Thoracic aorta (tissue), 1 donor: ENCODE measurements around the gene JPH2.

GRCh38 chr20:41039161-41039514 lies 10.5 kb downstream of the TOP1 start:
- RAMPAGE, long total RNA, result no peak

DNA sequence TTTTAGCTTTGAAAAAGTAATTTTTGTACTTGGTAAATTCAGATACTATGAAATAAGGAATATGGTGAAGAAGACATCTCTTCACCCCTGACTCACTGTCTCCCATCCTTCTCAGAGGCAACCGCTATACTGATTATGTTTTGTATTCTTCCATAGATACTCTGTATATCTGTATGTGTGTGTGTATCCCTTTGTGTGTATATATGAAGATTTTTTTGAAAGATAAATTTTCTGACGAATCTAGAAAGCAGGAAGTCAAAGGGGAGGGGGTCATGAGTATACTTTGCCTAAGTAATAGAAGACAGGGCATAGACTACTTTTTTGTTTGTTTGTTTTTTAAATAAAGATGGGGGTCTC lies 48.1 kb downstream of the TOP1 start:
- RAMPAGE, long total RNA, result no peak

DNA sequence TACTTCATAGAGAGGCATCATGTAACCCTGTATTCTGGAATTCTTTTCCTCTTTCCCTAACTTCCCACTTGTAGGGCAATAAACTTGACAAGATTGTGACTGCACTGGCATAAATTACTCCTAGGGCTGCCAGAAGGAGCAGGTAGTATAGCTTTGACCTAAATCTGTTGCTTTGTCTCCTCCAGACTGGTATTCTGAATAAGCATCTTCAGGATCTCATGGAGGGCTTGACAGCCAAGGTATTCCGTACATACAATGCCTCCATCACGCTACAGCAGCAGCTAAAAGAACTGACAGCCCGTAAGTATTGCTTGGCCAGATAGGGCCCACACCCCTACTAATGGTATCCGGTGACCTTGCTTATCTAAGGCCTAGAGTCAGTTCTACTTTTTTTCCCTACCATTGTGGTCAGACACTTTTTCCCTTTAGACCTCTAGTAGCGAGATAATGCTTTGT lies 21.2 kb upstream of the PLCG1 start:
- RAMPAGE, long total RNA, result no peak

GRCh38 chr20:41268900-41269335 lies 48.6 kb downstream of the ZHX3 start:
- RAMPAGE, long total RNA, result no peak

GRCh38 chr20:41315976-41316429 lies 1.5 kb downstream of the ZHX3 start:
- RAMPAGE, long total RNA, result no peak

DNA sequence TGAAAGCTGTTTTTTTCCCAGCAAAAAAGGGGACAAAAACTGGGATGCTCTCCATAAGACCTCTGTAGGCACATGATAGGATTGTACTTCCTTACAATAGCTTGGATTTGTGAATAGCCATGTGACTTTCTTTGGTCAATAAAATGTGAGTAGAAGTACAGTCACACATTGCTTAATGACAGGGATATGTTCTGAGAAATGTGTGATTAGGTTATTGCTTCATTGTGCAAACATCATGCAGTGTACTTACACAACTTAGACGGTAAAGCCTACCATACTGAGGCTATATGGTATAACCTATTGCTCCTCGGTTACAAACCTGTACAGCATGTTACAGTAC lies 4.1 kb upstream of the ZHX3 start:
- RAMPAGE, long total RNA, result no peak

- RAMPAGE, long total RNA, result no peak
These were observed 11.1 kb upstream of the LPIN3 start for GRCh38 chr20:41329440-41329973.

- RAMPAGE, long total RNA, result no peak
These were observed 351.4 kb upstream of the CHD6 start for GRCh38 chr20:41969475-41970048.

GRCh38 chr20:43189157-43189498 lies 578 bp downstream of the PTPRT start:
- RAMPAGE, long total RNA, result no peak

- RAMPAGE, long total RNA, result no peak
These were observed 1.9 kb downstream of the SRSF6 start for GRCh38 chr20:43459553-43459980.

GRCh38 chr20:43515073-43515505 lies 7.6 kb downstream of the L3MBTL1 start:
- RAMPAGE, long total RNA, result no peak

DNA sequence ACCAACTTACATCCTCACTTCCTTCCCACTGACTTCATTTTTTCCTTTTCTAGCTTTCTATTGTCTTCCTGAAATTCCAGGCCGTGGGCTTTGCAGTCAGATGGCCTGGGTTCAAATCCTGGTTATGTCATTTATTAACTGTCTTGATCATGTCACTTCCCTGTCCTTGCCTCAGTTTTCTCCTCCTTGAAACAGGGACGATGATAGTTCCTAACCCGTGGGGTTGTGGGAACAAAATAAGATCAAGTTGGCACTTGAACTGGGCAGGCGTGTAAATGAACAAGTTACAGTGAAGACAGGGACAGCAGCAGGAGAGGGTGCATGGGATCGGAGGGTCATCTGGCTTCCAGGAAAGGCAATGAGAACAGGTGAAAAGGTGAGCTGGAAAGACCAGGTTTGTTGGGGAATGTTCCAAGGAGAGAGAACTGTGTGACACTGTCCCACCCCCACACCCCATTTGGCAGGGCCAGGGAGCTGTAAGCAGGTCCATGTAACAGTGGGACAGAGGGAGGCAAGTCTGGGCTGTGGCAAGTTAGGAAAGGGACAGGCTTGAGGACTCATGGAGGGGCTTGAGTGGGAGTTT lies 637 bp downstream of the SGK2 start:
- RAMPAGE, long total RNA, result start-site peak on the plus strand centred at position 159 of the sequence, 258 bp wide, 6 reads

- RAMPAGE, long total RNA, result no peak
These were observed 10.7 kb upstream of the IFT52 start for GRCh38 chr20:43579711-43580710.

DNA sequence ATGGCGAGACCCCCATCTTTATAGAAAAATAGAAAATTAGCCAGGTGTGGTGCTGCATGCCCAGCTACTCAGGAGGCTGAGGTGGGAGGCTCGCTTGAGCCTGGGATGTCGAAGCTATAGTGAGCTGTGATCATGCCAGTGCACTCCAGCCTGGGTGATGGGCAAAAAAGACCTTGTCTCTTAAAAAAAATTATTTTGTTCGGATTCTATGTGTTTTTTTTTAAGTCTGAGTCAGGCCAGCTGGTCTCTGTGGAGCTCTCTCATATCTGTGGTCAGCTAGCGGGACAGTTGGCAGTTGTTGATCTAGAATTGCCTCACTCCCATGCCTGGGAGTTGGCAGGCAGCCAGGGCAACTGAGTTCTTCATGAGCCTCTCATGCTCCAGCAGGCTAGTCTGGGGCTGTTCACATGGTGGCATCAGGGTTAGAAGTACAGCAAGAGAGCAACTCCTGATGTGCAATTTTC lies 6.9 kb upstream of the IFT52 start:
- RAMPAGE, long total RNA, result no peak

GRCh38 chr20:44151613-44152235 lies 35.3 kb downstream of the JPH2 start:
- RAMPAGE, long total RNA, result no peak

DNA sequence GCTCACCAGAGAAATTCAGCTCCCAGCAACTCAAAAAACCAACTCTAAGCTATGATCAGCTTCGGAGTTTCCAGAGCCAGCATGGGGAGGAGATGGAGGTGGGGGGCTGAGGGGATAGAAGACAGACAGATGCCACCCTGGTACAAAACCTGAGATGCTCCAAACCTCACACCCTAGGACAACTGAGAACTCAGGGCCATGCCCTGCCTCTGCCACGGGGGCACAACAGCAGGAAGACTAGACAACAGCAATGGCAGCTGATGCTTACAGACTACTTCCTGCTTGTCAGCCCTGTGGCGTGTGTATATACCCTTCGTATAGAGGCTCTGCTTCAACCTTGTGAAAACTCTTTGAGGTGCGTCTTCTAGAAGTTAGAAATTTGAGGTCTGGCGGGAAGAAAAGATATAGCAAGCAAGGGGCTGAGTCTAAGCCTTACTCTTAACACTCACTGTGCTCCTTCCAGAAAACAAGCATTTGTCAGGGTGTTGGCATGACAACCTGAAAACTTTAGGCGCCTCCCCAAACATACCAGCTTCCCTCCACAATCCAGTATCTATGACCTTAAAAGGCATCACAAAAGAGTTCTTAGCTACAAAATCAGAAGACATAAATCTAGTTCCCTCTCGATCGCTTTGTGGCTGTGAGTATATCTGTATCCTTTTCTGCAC lies 33.4 kb downstream of the JPH2 start:
- RAMPAGE, long total RNA, result no peak

DNA sequence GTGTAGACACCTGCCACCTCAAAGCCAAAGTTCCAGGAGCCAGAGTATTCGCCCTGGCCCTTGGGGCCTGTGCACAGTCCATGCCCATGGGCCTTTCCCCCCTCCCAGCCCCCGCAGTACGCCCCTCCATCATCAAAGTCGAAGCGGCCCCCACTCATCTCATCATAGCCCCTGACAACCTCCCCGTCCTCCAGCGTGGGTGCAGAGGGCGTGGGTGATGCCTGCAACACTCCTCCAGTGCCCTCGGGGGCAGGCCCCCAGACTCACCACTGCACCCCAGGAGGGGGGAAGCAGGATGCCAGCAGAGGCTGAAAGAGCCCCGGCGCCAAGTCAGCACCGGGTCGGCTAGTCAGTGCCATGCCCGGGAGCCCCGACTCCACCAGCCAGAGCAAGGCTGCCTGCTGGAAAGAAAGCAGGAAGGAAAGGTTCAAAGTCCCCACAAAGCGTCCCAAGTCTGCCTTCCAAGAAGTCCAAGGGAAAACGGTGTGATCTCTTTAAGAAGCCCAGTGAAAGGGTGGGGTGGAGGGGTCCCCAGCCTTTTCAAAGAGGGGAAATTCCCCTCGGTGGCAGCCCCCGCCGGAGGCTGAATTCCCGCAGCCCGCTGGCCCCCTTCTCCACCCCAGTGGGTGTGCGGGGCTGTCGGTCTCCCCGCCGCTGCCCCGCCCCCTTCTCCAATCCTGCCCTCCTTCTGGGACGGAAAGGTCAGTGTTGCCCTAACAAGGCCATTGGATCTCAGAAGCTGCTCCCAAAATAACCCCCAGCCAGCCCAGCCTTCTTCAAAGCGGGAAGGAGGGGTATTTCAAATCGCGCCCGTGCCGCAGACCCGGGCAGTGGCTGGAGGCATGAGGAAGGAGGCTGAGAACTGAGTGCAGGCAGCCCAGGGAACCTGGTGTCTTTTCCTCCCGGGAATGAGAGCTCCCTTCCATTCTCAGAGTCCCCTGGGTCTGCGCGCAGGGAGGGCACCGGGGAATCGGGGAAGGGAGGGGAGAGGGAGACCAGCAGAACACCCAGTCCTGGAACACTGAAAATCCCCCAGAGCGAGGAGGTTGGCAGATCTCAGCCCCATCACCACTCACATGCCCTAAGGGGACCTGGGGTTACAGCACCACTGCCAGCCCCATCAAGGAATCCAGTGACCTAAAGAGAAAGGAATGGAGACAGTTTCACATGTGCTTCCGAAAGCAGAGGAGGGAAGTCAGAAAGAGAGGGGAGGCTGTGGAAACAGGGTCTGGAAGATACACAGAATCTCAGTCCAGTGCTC lies at the start of gene JPH2:
JPH2 (minus strand) TSS at position 641 of the 1,261 bp plus-strand sequence.
- RAMPAGE, long total RNA, result start-site peak on the minus strand centred at position 378 of the sequence, 64 bp wide, 73 reads; start-site peak on the minus strand centred at position 470 of the sequence, 5 bp wide, 24 reads; start-site peak on the minus strand centred at position 640 of the sequence, 51 bp wide, 407 reads; start-site peak on the minus strand centred at position 909 of the sequence, 112 bp wide, 66 reads

GRCh38 chr20:44394333-44395123 lies 39.0 kb downstream of the HNF4A start:
- RAMPAGE, long total RNA, result no peak

DNA sequence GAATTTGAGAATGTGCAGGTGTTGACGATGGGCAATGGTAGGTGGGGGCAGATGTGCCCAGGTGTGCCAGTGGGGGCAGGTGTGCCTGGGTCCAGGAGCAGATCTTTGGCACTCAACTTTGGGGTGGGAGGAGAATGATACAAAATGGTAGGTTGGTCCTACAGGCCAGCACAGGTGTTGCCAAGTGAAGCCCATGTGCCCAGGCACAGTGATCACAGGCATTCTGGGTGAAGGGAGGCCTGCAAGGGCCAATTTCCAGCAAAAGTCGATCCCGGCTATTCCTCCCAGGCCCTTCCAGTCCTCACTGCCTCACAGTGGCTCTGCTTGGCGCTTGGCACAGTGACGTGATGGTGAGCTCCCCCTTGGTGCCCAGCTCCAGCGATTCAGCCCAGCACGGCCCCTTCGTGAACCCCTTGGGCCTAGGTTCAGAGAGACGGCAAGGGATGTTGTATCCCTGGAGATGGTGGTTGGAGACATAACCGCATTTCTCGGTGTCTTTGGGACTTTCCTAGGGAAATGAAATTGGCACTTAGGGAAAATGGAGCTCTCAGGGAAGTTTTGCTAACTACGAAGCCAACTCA lies 46.0 kb downstream of the HNF4A start:
- RAMPAGE, long total RNA, result no peak

- RAMPAGE, long total RNA, result no peak
These were observed 54.7 kb downstream of the HNF4A start for GRCh38 chr20:44410127-44410672.